ENCODE measurements around a stretch of chr10.

DNA sequence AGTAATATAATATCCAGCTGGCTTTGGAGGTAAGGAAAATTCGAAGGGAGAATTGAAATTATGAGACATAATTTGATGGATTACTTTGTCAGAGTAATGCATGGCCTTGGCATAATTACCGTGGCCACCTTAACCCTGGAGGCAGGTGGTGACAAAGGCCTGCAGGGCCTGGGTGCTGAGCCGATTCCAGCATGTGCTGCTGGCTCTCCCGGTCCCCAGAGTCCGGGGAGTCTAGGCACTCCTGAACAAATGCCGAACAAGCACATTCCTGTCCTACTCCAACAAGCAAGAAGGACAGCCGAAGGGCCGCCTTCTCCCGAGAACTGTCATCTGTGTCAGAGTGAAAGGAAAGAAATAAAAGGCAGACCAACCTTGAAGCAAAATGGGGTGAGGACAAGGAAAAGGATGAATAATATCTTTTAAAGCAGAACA lies 166.4 kb upstream of the TCF7L2 start:
- RRBS: no CpG with 5 or more reads among the region's 9 CpGs

GRCh38 chr10:112912345-112913112 lies 37.5 kb upstream of the TCF7L2 start:
- RRBS: no CpG with 5 or more reads among the region's 20 CpGs

DNA sequence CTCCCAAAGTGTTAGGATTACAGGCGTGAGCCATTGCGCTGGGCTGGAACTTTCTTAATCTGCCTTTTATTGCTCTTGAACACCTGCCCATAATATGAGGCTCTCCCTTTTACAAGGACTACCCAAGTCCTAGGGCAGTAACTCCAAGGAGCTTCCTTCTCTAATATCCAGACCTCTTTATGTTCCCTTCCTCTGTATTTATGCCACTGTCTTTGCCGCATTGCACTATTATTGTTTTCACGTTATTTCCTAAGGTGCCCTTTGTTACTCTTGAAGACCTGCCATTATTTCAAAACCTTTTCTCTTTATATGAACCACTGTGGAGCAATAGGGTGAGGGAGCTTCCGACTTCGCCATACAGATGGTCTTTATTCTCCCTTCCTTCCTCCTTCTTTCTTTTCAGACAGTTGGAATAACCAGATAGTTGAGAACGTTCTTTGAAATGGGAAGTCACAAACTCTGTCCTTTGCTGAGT lies 36.2 kb upstream of the TCF7L2 start:
- RRBS: no CpG with 5 or more reads among the region's 7 CpGs

DNA sequence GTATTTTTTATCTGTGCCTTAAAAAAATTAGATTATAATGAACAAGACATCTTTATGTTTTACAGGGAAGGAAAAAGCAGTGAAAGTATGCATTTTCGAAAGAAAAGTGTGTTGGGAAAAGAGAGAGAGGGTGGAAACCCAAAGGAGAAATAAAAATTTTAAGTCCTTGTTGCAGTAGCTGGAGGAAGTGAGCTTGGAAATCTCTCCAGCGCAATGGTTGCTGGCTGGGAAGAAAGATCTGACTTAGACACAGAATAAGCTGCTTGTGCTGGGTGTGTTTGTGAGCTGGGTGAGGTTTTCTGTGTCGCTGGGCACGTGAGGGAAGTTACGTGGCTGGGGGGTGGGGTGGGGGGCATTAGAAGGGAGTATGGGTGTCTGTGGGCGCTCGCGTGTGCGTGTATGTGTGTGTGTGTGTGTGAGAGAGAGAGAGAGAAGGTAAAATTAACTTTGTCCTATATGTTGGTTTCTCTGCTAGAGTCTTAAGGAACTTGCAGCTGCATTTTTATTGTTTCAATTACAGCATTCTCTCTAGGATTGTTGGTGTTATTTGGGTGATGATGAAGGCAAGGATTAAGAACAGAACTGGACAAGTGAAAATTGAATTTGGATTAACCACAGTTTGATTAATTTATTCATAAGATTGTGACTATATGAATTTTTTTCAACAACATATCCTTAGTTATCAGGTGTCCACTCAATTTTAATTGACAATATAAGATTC lies 11.6 kb downstream of the TCF7L2 start:
- RRBS: no CpG with 5 or more reads among the region's 9 CpGs

- RRBS: no CpG with 5 or more reads among the region's 7 CpGs
These were observed 15.0 kb downstream of the TCF7L2 start for GRCh38 chr10:112965031-112965470.

GRCh38 chr10:113073400-113074269 lies 123.6 kb downstream of the TCF7L2 start:
- RRBS: 72% methylated on average over 1 of the region's 26 CpGs

- RRBS: no CpG with 5 or more reads among the region's 10 CpGs
These were observed 162.6 kb downstream of the TCF7L2 start for GRCh38 chr10:113112416-113113249.

DNA sequence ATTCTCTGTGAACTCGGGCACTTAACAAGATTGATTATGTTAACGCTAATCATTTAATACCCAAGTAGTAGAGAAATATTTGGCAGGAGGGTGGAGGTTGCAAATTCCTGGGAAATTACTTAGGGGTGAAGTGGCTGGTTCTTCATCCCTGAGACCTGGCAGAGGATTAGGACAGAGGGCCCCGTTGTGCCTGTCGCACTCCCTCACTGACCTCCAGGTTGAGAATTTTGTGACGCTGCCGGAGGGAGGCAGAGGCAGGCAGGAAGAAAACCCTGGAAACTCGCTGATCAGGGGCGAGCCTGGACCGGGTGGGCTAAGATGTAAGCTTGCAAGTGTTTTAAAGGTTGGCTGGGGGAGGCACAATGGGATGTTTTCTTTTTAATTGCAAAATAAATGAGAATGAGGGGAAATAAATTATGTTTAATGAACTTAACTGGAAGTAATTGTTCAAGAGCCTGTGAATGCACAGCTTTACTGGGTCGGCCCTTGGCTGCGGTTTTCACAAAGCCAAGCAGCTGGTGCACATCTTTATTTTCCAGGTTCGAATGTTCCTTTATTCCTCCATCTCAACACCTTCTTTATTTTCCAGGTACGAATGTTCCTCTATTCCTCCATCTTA lies 182.8 kb downstream of the TCF7L2 start:
- RRBS: 27% methylated on average over 4 of the region's 13 CpGs

DNA sequence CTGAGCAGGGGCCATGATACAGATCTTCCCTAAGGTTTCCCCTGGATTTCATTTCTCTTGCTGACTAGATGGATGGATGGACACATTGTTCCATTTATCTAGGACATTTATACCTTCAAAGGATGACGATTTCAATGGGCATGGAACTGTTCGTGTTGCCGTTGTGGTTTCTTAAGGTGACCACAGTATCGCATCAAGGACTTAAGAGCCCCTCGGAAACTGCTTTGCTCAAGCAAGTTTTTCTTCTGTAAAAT lies 218.3 kb downstream of the TCF7L2 start:
- RRBS: no CpG with 5 or more reads among the region's 5 CpGs

DNA sequence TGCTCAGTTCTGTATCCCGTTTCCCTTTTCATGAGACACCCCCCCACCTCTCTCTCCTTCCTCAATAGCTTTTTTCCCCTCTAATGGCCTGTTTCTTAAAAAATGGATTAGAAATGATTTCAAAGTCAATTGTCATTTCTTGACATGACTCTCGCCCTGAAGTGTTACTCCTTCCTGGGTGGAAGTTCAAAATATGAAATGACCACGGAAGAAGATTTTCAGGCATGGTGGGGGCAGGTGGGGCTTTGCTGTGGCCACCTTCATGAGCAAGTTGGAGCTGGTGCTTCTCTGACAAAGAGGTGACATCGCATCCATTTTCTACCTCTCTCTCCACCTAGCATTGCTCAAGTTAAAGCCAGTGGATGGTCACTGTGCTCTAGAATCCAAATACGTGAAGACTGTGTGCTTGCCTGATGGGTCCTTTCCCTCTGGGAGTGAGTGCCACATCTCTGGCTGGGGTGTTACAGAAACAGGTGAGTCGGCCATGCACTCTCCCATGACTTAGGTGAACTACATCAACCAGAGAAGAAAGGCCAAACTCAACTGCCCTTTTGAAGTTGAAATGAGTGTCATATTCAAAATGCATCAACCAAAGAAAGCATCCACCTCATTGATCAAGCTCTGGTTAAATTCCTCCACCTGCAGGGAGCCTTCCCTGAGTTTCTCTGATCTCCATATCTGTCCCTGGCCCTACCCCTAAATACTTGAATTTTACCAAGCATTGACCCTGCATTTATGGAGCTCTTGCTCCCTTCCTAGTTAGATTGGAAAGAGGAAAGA lies 31.1 kb downstream of the HABP2 start:
- RRBS: no CpG with 5 or more reads among the region's 6 CpGs

DNA sequence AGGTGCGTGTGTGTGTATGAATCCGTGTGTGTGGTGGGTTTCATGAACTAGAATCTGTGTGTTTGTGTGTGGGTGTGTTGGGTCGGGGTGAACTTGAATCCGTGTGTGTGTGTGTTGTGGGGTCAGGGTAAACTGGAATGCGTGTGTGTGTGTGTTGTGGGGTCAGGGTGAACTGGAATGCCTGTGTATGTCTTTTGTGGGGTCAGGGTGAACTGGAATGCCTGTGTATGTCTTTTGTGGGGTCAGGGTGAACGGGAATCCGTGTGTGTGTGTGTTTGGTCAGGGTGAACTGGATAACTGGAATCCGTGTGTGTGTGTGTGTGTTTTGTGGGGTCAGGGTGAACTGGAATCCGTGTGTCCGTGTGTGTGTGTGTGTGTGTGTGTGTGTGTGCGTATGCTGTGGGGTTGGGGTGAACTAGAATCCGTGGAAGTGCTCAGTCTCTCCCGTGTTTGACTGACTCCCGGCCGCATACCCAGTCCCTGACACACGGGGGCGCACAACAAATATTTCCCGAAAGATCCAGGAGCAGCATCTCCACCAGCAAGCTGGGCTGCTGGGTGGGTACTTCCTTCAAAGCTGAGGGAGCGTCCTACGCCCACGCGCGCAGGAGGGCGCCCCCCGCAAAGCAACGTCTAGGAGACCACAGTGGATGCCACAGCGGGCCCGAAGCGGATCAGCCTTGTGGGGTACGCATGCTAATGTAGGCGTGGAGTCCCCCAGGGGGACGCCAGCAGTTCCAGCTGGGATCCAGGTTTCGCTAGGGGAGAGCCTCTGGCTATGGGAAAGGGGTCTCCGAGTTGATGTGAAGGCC lies 843 bp upstream of the CASP7 start:
- RRBS: no CpG with 5 or more reads among the region's 34 CpGs

DNA sequence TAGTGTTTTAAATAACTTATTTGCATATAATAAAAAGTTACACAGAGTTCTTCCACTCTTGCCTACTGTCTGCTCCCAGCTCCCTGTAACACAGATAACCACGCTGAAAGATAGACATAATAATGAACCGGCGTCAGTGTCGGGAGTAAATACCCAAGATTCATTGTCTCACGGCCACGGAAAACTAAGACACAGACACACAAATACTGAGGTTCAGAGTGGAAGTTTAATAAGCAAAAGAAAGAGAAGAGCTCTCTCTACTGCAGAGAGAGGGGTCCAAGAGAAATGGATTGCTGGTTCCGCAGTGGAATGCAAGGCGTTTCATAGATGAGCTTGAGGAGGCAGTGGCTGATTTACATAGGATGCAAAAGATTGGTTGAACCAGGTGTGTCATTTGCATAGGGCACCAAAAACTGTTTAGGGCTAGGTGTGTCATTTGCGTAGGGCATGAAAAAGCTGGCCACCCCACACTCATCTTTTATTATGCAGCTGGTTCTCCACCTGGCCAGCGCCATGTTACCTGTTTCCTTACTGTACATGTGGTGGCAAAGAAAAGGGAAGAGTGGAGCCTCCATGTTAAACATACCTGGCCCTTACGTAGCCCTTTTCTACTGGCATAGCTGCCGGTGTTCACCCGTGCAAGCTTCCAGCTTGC lies 32.9 kb downstream of the CASP7 start:
- RRBS: no CpG with 5 or more reads among the region's 13 CpGs

DNA sequence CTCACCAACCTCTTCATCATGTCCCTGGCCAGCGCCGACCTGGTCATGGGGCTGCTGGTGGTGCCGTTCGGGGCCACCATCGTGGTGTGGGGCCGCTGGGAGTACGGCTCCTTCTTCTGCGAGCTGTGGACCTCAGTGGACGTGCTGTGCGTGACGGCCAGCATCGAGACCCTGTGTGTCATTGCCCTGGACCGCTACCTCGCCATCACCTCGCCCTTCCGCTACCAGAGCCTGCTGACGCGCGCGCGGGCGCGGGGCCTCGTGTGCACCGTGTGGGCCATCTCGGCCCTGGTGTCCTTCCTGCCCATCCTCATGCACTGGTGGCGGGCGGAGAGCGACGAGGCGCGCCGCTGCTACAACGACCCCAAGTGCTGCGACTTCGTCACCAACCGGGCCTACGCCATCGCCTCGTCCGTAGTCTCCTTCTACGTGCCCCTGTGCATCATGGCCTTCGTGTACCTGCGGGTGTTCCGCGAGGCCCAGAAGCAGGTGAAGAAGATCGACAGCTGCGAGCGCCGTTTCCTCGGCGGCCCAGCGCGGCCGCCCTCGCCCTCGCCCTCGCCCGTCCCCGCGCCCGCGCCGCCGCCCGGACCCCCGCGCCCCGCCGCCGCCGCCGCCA lies 849 bp downstream of the ADRB1 start:
- RRBS: no CpG with 5 or more reads among the region's 73 CpGs

- RRBS: no CpG with 5 or more reads among the region's 4 CpGs
These were observed 102.6 kb upstream of the AFAP1L2 start for GRCh38 chr10:114506781-114507469.

DNA sequence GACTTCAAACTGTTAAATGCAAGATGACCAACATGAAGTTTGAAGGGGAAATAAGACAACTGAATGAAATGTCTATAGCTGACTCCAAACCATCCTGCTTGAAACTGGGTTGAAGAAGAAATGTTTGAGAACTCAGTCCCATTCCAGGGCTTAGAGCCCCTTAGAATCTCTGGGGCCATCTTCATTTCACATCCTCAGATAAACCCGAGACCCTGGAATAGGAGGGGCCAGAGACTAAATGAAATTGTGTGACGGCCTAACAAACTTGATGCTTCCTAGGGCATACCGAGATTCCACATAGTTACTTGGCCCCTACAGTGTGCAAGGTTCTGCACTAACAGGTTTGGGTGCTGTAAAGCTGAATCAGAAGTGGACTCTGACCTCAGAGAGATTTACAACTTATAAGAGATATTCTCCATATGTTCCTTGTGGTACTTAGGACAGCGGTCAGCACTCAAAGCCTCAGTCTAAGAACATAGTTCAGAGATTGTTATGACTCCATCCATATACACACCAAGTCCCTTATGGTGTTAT lies 55.2 kb upstream of the FHIP2A start:
- RRBS: no CpG with 5 or more reads among the region's 4 CpGs

DNA sequence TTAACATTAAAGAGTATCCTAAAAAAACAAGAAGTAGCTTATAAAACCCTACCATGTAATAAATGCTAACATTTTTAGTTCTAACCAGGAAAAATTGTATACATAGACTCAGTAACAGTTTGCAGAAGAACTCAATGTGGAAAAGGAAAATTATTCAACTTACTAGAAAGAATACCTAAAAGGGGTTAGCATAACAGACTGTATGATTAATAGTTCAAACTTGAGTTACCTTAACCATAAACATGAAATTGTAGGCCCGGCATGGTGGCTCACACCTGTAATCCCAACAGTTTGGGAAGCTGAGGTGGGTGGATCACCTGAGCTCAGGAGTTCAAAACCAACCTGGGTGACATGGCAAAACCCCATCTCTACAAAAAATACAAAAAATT lies 34.8 kb upstream of the TRUB1 start:
- RRBS: no CpG with 5 or more reads among the region's 1 CpG

GRCh38 chr10:115001393-115002422 lies 63.7 kb downstream of the TRUB1 start:
- RRBS: no CpG with 5 or more reads among the region's 14 CpGs

GRCh38 chr10:116708192-116708834 lies 34.1 kb downstream of the HSPA12A start:
- RRBS: 85% methylated on average over 4 of the region's 11 CpGs

DNA sequence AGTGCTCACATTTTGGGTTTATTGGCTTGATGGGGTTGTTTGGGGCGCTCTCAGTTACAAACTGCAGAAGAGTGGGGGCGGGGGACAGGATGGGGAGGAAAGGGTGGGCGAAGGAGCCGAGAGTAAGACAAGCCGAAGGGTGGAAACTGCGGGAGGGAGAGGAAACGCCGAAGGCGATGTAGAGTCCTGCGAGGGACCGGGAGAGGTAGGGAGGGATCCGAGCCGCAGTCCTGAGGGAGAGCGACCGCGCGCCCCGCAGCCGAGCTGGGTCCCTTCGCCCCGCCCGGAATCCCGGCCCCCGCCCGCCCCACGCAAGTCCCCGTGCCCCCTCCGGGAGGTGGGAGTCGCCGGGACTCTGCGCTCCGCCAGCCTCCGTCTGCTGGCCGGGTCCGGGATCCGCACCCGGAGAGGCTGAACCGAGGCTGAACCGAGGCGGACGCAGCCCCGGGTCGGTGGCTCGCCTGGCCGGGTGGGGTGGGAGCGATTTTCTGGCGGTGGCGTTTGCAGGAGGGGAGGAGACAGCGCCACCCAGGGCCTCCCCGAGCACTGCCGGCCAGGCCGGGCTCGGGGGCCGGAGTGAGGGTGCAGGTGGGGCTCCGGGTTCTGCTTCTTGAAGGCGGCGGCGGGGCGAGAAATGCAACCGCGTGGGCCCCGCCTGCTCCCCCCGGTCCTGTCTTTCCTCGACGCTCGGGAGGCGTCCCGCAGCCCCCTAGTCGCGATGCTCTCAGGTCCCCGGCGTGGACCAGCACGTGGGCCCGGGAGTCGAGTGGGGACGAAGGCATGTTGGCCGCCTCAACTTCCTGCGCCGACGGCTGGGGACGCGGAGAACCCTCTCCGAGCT lies 24.9 kb upstream of the VAX1 start:
- RRBS: 2% methylated on average over 48 of the region's 83 CpGs

DNA sequence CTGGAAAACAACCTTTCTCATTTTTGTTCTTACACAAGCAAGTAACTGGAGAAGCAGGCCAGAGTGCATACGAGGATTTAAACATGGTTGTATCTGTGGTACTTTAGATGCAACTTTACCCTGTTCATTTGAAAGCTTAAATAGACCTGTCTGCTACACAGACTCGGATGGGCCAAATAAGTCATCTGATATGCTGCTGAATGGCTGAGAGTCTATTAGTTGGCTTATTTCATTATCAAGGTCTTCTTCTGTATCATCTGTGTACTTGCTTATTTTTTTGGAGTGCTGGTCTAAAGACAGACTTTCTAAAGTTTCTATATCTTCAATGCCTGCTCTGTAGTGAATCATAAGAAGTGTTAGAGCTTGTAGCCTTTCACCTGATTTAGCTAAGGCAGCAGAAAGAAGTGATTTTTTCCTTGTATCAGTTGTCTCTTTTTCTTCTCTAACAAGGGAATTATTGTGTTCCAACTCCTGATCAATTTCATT lies 42.2 kb downstream of the SLC18A2 start:
- RRBS: no CpG with 5 or more reads among the region's 2 CpGs

Measured in non-pigmented ciliary epithelial cell (primary cell).